CD14-positive monocyte (primary cell): ENCODE measurements around a stretch of chr18.

- CAGE, long polyA plus RNA = start-site peak on the minus strand at chr18:77062224-77062386, 18 and 21 reads in 2 replicates
These were observed 70.1 kb downstream of the MBP start for GRCh38 chr18:77062153-77063173.

DNA sequence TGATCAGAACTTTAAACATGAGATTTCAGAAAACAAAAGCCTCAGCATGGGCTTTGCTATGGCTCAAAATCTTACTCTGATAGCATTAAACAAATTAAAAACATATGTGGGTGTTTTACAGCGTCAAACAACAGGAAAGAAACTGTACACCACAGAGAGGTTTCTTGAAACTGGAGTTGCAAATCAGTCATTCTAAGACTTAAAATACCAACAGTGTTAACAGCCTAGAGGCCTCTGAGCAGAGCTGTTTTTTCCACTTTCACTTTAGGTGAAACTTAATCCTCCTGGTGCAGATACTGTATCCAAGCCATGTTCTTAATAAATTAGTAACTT lies 30.0 kb downstream of the MBP start:
- CAGE, long polyA plus RNA = no peak

DNA sequence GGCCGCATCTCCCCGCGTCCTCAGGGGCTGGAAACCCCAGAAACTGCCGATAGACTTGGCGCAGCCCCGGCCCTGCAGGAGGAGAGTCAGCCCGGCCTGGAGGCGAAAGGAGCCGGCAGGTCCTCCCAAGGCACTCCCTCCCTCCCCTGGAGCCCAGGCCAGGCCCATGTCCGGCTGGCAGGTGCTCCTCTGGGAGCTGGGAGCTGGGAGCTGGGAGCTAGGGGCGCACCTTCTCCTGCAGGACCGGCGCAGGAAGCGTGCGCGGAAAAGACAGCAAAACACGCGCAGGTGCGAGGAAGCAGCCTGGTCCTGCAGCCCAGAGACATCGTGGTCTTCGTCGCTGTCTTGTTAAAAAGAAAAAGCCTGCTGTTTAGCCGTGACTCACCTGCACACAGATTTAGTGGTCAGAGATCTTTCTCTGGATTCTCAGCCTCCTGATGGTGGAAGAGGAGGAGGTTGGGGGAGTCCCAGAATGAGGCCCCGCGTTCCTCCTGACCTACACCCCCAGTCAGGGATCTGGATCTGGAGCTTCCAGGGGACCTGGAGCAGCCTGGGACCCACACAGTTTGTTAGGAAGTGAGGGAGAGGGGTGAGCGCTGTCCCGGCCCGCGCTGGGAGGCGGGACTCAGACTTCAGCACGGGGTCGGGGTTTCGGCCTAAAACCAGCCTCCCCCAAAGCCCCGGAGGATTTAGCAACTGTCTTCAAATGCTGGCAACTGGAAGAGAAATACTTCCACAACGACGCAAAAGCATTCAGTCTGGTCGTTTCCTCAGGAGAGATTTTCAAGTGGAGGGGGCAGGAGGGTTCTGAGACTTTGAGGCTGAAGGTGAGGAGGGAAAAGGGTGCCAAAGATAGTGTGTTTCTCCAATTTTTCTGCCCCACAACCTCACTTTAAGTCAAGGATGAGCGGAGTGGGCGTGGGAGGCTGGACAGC lies 815 bp upstream of the MBP start:
- CAGE, long polyA plus RNA = start-site peak on the minus strand centred at position 558 of the sequence, 102 bp wide, 20 and 17 reads in 2 replicates

- CAGE, long polyA plus RNA = no peak
These were observed 116.4 kb downstream of the GALR1 start for GRCh38 chr18:77365838-77366630.

DNA sequence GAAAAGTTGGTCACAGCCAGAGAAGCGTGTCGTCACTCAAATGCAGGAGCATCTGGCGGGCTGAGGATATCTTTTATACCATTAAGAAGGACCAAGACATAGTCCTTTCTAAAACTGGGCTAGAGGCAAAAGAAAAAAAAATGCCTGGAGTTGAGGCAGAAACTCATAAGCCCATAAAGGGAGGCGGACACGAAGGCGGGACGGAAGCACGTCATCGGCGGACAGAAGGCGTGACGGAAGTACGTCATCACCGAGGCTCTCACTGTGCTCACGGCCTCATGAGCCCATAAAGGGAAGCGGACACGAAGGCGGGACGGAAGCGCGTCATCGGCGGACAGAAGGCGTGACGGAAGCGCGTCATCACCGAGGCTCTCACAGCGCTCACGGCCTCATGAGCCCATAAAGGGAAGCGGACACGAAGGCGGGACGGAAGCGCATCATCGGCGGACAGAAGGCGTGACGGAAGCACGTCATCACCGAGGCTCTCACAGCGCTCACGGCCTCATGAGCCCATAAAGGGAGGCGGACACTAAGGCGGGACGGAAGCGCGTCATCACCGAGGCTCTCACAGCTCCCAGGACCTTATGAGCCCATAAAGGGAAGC lies 183.0 kb upstream of the SALL3 start:
- CAGE, long polyA plus RNA = no peak

DNA sequence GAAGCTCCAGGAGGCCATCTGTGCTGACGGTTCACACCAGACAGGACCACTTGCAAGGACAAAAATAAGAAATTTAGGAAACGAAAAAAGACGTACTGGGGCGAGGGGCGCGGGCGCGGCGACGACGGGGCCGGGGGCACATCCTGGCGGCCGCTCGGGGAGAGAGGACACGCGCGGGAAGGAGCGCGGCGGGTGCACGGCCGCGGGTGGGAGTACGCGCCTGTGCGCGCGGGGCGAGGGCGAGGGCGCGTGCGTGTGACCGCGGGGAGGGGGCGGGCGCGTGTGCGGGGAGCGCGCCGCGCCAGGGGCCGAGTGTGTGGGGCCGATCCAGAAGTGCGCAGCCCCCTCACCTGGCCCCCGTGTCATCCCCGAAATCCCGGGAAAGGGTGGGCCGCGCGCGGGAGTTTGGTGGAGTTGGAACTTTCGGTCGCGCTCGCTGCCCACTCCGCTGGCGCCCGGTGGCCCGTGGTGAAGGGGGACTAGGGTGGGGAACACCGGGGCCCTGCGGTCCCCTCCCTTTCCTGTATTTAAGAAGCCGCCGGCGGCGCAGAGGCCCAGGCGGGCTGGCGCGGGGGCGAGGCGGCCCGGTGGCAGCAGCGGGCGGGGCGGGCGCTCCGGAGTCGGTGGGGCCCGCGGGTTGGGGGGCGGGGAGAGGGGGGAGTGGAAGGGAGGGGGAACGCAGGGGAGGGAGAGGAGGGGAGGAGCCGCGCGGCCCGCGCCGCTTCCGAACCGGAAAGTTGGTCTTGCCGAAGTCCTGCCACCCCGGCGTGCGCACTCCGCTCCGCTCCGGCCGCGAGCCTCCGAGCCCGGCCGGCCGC lies 719 bp upstream of the SALL3 start:
- CAGE, long polyA plus RNA = no peak

- CAGE, long polyA plus RNA = no peak
These were observed 6.4 kb upstream of the ATP9B start for GRCh38 chr18:79062685-79063274.

DNA sequence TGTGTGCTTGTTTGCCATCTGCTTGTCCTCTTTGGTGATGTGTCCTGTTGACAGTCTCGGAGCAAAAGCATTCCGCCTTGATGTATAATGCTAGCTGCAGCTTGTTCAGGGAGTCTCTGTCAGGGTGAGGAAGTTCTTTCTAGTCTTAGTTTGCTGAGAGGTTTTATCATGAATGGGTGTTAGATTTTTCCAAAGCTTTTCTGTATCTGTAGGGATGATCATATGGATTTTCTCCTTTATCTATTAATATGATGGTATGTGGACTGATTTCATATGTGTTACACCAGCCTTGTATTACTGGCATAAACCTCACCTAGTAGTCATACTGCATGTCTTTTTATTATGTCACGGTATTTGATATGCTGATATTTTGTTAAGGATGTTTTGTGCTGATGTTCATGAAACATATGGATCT lies 109.2 kb downstream of the ATP9B start:
- CAGE, long polyA plus RNA = no peak

DNA sequence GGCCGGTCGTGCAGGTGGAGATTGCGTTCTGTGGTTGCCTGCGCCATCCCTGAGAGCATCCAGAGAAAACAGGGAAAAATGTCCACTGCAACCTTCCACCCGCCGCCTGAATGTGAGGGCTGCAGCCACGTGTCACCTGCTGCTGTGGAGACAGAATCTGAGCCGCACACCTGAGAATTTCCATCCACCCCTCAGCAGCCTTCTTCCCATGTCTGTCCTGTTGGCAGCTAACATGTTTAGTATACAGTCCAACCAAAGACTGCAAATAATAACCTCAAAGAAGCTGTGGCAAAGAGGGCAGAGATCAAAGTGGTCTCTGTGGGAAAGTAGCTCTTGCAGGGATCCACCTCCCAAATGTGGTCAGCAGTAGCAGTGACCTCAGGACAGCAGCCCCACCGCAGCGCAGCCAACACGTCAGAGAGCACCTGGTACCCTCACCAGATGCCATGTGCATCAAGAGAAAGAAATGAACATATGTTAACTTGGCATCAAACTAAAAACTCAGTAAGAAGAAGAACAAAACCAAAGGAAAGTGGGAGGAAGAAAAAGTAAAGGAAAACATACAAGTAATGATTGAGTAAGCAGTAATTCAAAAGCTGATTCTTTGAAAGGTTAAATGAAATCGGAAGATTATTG lies 79.4 kb upstream of the NFATC1 start:
- CAGE, long polyA plus RNA = no peak

DNA sequence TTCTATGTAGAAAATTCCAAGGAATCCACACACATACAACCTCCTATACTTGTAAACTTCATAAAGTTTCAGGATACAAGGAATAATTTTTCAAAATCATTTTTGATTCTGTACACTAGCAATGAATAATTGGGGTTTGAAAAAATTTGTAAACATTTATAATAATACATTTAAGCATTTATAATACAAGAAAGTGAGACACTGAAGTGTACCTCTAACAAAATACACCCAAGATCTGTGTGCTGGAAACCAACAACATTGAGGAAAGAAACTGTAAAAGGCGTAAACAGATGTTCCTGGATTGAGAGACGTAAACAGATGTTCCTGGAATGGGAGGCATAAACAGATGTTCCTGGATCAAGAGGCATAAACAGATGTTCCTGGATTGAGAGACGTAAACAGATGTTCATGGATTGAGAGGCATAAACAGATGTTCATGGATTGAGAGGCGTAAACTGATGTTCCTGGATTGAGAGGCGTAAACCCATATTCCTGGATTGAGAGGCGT lies 32.6 kb upstream of the NFATC1 start:
- CAGE, long polyA plus RNA = no peak

- CAGE, long polyA plus RNA = no peak
These were observed 15.0 kb downstream of the NFATC1 start for GRCh38 chr18:79410469-79411426.

DNA sequence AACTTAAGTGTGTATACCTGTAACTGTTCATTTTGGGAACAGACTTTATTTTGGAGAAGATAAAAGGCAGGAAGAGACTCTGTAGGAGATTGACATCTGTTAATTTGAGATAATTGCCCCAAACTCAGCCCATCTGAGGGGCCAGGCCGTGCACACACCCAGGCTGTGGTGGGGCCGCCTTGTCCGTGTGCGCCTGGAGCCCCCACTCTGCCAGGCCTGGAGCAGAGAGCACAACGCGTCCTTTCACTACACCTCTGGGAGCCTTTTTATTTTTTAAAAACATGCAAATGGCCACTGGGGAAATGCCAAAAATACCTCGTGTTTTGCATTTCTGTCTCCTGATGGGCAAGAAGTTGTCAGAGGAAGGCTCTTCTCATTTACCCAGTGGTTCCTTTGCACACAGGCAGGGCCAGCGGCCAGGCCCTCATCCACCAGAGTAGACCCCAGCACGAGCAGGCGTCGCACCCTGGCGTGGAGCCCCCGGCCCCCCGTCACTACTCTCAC lies 64.6 kb downstream of the NFATC1 start:
- CAGE, long polyA plus RNA = no peak

DNA sequence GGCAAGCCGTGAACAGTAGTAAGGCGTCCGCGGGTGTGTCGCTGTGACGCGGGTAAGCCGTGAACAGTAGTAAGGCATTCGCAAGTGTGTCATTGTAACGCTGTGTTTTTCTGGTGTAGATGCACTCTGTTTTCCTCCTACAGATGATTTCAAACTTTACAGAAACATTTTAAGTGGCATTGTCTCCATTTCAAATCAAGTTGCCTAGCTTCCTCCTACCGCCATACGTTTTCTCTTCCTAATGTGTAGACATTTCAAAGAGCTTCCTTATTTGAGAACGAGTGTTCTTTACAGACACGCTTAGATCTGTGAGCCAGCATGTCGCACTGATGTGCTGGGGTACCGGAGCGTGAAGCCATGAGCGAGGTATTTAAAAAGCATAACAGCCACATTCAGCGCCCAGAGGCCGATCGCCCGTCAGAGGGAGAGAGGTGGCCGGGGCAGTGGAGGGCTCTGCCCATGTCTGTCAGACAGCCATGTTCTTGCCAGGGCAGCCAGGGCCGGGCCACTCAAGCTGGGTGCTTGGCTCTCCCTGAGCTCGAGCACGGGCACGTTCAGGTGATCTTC lies 100.3 kb downstream of the NFATC1 start:
- CAGE, long polyA plus RNA = no peak

DNA sequence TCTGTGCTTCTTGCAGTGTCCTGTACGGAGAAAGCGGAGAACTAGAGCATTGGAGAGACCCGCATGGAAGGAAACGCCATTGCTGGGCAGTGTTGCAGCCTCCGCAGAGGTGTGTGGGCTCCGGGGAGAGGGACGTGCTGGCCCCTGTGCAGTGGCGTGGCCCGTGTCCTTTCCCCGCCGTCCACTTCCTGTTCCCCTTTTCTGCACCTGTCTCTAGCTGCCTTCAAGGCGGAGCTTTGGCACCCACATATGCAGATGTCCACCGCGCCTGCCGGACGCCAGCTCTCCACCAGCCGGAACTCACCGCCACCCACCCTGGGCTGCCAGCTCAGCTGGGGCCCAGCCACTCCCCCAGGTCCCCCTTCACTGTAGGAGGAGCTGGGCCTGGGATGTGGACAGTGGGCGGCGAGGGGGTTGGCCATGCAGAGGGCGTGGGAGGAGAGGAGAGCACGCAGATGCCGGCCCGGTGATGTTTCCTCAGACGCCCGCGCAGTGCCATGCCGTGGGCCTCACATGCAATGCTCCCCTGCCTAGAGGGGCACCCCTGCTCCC lies 113.4 kb downstream of the NFATC1 start:
- CAGE, long polyA plus RNA = no peak

DNA sequence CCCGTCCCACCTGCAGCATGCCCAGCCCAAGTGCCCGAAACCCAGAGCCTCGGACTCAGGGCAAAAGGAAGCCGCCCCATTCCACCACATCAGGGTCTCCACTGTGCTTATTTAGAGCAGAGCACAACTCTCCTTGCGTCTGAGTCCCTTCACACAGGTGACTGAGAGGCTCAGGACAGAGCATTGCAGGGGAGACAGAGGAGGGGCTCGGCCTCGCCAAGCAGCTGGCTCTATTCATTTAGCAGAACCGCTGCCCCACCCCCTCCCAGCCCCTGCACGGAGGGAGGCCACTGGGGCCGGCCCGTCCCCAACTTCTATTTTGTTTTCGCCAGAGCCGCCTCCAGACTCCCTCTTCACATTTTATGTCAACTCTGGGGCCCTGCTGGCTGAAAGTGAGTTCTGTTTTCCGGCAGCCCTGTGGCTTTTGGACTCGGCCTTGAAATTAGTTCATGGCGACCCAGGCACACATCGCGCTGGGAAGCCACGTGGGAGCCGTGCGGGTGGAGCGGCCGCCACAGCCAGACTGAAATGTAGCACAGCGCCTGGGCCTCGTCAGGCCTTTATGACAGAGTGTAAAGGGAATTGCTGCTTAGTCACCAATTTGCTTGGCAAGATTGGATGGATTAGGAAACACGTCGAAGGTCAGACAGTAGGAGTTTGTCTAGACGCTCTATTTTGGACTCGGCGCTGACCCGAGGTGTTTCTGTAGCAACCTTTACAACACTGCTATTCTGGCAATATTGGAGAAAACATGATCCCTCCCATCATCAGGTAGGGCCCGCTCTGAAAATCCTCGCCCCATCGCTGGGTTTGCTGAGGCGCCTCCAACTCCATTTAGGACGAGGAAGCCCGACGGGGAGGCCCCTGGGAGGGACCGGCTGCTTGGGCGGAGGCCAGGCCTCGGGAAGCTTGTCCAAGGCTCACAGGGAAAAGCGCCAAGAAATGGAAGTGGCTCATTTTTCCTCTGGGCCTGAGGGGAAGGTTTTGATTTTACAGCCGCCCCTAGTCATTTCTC lies 90.8 kb upstream of the CTDP1 start:
- CAGE, long polyA plus RNA = no peak

DNA sequence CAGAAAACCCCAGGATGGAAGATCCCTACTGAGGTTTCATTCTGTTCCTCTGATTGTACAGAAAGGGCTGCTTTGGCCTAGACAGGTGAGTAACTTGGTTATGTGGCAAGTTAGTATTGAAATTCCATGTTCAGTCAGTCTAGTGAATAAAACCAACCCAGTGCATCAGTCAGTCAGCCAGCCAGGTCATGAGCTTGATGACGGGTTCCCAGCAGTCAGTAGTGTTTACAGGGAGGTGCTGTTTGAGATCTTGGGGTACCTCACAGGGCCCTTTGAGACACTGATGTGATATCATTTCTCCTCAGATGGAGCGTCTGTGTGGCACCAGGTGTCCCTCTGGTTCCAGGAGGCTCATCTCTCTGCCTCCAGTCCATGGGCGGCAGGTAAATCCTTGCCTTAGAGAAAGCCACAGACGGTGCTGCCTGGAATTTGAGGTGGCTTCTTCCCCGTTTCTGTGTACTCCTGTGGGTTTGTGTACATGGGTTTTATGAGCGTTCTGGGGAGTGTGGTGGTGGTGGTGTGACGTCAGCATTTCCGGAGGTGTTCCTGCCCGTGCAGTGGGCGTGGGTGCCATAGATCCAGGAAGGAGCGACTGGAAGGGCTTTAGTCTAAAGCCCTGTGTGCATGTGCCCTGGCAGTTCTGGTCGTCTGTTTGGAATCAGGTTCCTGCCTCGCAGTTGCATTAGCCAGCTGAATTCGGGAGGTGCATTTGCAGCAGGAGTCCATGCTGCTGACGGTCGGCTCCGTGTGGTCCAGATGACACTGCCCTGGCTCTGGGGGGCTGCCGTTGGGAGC lies 2.0 kb downstream of the CTDP1 start:
- CAGE, long polyA plus RNA = no peak

- CAGE, long polyA plus RNA = no peak
These were observed 11.0 kb downstream of the CTDP1 start for GRCh38 chr18:79690585-79691119.

- CAGE, long polyA plus RNA = no peak
These were observed 38.0 kb downstream of the CTDP1 start for GRCh38 chr18:79717294-79718332.

DNA sequence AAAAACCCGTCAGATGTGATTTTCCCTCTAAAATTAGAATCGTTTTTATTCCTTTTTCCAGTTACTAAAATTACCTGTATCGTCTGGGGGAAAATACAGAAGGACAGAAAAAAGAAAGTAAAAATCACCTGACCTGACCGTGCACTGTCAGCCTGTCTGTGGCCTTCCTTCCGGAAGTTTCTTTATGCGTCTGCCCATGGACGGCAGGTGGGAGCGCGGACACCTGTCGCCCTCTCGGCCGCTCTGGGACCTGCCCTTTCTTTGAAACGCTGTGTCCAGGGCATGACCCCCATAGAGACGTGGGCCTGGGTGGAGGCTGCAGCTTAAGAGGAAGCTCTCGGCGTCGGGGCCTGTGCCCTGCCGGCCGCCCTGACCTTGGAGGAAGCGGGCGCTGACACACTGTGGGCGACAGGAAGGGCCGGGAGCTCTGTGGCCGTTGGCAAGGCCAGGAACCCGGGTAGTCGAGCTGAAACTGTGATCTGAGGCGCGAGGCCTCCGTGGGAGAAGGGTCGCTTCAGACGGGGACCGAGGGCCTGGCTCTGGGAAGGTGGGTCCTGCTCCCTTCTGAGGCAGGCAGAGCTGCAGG lies 28.1 kb downstream of the KCNG2 start:
- CAGE, long polyA plus RNA = no peak

GRCh38 chr18:79856127-79856473 lies 58.4 kb downstream of the KCNG2 start:
- CAGE, long polyA plus RNA = no peak